Measurements from ENCODE around the gene RNF149.

GRCh38 chr2:100824466-100825122, 4.7 kb downstream of the NPAS2 start:
- PRO-cap, 4 experiments: no peak in any of the 4 experiments
- RAMPAGE, long total RNA, 2 experiments: no peak in any of the 2 experiments
- RRBS: no CpG with 5 or more reads among the region's 8 CpGs

- PRO-cap, 4 experiments: no peak in any of the 4 experiments
- RAMPAGE, long total RNA, 2 experiments: no peak in any of the 2 experiments
- RRBS: no CpG with 5 or more reads among the region's 7 CpGs
These were observed 41.3 kb downstream of the NPAS2 start for GRCh38 chr2:100861157-100861753.

- PRO-cap, 4 experiments: no peak in any of the 4 experiments
- RAMPAGE, long total RNA, 2 experiments: no peak in any of the 2 experiments
- RRBS: no CpG with 5 or more reads among the region's 7 CpGs
These were observed 68.2 kb downstream of the NPAS2 start for GRCh38 chr2:100887900-100888685.

- PRO-cap, 4 experiments: no peak in any of the 4 experiments
- RAMPAGE, long total RNA, 2 experiments: no peak in any of the 2 experiments
- RRBS: 94% methylated on average over 6 of the region's 11 CpGs
These were observed 48.4 kb upstream of the RPL31 start for GRCh38 chr2:100953566-100954132.

- PRO-cap, 4 experiments: no peak in any of the 4 experiments
- RAMPAGE, long total RNA, 2 experiments: no peak in any of the 2 experiments
- RRBS: no CpG with 5 or more reads among the region's 10 CpGs
These were observed 12.1 kb upstream of the RPL31 start for GRCh38 chr2:100989823-100990479.

DNA sequence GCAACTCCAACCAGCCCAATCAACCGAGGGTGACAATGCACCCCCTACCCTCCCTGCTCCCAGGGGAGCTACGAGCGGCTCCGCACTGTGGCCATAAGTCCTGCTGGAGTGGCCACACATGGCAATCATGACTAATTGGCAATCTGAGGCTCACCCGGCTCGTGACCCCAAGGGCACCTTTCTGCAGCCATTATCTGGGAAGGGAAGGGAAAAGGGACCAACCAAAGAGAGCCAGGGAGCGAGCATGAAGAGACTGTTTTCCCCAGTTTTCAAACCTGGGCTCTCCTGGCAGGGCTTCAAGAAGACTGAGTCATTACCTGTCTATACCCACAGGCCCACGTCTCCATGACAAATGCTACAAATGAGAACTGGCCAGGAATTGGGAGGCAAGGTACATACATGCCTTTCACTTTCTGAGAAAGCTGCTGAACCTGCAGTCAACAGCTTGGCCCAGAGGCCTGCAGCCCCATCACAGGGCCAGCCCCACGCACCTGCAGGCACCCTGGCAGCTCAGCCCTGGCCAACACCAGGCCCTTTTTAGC, 45.2 kb downstream of the RPL31 start:
- PRO-cap, 4 experiments: no peak in any of the 4 experiments
- RAMPAGE, long total RNA, 2 experiments: no peak in any of the 2 experiments
- RRBS: no CpG with 5 or more reads among the region's 9 CpGs

DNA sequence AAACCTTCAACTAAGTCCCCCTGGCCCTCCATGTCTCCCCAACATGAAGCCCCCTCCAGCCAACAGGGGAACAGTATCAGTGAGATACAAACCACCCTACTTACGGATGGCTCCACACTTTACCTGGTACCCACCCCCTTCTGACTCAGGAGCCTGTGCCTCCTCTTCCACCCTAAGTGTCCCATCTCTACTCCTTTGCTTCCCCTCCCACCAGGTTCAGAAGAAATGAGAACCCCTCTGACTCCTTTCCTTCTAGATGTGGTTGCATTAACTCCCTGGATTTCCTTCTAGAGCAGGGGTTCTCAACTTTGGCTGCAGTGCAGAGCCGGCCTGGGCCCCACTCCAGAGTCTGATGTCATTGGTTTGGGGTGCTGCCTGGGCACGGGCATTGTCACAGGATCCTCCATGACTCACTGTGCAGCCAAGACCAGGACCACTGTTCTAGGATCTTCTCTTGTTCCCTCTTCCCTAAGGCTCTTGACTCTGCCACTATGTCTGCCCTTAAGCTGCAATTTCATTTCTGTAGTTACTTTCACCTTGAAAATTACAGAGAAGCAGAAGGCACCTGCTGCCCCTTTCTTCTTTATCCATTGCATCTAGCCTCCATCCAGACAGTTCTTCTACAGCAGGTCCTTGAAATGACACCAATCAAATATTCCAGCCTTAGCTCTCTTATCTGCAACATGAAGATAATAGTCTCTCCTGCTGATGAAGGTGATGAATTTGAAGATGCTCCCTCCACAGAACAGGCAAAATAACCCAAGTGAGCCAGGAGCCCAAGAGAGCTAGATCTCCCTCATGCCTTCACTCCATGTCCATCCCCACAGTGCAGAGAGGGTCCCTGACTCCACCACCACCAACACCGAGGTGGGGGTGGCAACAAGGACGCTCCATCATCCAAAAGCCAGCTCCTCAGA, 31.7 kb downstream of the TBC1D8 start:
- PRO-cap, 4 experiments: no peak in any of the 4 experiments
- RAMPAGE, long total RNA, 2 experiments: no peak in any of the 2 experiments
- RRBS: no CpG with 5 or more reads among the region's 5 CpGs

- PRO-cap, 4 experiments: no peak in any of the 4 experiments
- RAMPAGE, long total RNA, 2 experiments: no peak in any of the 2 experiments
- RRBS: no CpG with 5 or more reads among the region's 11 CpGs
These were observed 47.1 kb upstream of the CNOT11 start for GRCh38 chr2:101205537-101206076.

DNA sequence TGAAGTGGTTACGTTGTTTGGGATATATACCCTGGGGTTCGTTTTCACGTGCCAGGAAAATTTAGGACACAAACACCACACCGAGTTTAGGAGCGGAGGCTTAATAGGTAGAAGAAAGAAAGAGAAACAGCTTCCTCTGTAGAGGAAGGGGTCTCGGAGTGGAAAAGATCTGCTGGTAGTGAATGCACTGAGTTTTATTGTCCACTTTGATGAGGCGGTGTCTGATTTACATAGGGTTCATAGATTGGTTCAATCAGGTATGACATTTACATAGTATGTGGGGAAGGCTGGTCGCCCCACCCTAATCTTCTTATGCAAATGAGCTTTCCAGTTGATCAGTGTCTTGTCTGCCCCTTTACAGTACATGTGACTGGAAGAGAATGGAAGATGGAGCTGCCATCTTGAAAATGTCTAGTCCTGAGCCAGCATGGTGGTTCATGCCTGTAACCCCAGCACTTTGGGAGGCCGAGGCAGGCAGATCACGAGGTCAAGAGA, 19.9 kb upstream of the CNOT11 start:
- PRO-cap, 4 experiments: no peak in any of the 4 experiments
- RAMPAGE, long total RNA, 2 experiments: no peak in any of the 2 experiments
- RRBS: no CpG with 5 or more reads among the region's 10 CpGs

DNA sequence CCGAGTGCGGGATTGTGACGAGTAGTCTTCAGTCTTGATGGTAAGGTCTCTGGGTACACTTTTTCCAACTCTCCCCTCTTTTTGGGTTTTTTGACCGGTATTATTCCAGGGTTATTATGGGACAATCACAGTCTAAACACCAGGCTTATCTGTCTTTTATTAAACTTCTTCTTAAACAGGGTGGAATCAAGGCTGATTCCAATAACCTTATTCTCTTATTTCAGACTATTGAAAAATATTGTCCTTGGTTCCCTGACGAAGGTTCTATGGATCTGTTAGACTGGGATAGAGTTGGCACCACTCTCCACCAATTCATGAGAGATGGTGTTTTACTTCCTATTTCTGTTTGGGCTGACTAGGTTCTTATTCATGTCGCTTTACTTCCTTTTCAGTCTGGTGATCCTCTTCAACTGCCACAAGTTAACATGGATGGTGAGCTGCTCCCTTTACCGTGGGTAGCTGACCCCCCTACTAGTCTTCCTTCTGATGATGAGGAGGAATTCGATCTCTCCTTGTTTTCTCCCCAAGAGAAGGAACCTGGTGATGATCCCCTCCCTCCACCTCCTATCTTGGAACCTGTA, 13.8 kb upstream of the CNOT11 start:
- PRO-cap, 4 experiments: peak in 1 of 4 experiments; most common plus-strand start position 418 of the sequence (in 1)
- RAMPAGE, long total RNA, 2 experiments: no peak in any of the 2 experiments
- RRBS: no CpG with 5 or more reads among the region's 8 CpGs

DNA sequence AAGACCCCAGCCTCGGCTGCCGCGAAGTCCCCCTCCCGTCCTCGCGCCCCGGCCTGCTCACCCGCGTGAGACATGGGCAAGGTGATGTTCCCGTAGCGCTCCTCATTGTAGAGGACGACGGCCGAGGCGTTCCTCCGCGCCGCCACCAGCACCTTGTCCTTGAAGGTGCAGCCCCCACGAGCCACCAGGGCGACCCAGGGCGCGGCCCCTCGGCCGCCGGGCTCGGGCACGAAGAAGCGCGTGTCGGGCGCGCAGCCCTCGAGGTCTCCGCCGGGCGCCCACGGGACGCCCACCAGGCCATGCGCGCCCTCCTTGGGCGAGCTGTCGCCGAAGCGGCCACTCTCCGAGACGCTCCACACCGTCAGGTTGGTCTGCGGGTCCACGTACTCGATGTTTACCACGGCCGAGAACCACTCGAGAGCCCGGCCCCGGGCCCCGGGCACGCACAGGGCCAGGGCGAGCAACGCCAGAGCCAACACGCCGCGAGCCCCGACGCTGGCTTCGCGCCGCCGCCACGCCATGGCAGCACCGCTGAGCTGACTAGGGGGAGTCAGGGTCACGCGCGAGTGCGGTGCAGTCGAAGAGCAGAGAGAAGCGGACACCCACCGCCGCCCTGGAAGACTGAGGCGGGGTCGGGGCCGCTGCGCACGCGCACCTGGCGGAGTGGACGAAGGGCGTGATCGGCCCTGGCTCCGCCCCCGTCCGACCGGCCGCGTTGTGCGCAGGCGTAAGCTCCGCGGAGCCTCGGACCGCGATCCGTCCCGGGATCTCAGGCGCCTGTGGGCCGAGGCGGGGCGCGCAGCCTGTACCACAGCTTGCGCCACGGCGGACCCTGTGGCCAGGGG, at the start of gene RNF149:
TSS of gene RNF149 (minus strand) at position 634 of the 845 bp plus-strand sequence.
- PRO-cap, 4 experiments: peak in 4 of 4 experiments; most common plus-strand start position 776 of the sequence (in 3); most common minus-strand start position 623 of the sequence (in 4)
- RAMPAGE, long total RNA, 2 experiments: no peak in any of the 2 experiments
- RRBS: 1% methylated on average over 27 of the region's 111 CpGs

GRCh38 chr2:101766720-101767566, 69.4 kb downstream of the MAP4K4 start:
- PRO-cap, 4 experiments: peak in 1 of 4 experiments; most common plus-strand start chr2:101767219 (in 1); most common minus-strand start chr2:101766947 (in 1)
- RAMPAGE, long total RNA, 2 experiments: no peak in any of the 2 experiments
- RRBS: no CpG with 5 or more reads among the region's 5 CpGs

- PRO-cap, 4 experiments: no peak in any of the 4 experiments
- RAMPAGE, long total RNA, 2 experiments: no peak in any of the 2 experiments
- RRBS: no CpG with 5 or more reads among the region's 6 CpGs
These were observed 127.6 kb downstream of the MAP4K4 start for GRCh38 chr2:101825056-101825572.

DNA sequence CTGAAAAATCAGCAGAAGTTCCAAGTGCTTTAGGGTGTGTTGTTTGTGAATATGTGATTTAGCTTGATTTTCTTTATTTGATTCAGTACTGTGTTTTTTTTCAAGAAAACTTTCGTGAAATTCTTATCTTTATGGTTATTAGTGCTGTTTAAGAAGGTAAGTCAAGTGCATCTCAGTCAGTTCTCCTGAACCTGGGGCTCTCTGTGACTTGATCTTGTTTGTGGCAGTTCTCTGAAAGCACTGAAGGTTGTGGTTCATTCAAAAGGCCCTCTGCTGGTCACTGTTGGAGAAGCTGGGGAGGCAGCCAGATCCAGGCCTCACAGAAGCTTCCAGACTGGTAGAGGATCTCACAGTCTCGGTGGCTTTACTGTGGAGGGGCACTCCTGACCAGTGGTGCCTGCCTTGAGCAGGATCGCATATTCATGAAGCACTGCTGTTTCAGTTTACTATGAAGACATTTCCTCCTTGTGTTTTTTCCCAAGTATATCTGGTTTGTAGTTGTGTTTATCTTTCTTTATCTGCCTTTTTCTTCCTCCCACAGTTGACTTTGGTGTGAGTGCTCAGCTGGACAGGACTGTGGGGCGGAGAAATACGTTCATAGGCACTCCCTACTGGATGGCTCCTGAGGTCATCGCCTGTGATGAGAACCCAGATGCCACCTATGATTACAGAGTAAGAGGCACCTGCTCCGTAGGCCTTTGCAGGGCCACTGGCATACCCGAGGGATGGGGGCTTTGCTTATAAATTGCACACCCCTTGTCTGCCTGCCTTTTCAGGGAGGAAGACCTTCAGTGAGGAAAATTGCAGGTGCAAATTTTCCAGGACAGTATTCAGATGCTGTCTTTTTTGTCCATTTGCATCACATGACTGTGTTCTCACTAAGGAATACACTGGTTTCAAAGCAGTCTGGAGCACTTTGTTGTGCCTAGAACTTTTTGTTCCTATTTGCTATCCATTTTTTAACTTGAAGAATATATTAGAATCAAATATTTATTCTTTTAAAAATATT, 134.0 kb downstream of the MAP4K4 start:
- PRO-cap, 4 experiments: peak in 1 of 4 experiments; most common plus-strand start position 350 of the sequence (in 1)
- RAMPAGE, long total RNA, 2 experiments: no peak in any of the 2 experiments
- RRBS: no CpG with 5 or more reads among the region's 8 CpGs

DNA sequence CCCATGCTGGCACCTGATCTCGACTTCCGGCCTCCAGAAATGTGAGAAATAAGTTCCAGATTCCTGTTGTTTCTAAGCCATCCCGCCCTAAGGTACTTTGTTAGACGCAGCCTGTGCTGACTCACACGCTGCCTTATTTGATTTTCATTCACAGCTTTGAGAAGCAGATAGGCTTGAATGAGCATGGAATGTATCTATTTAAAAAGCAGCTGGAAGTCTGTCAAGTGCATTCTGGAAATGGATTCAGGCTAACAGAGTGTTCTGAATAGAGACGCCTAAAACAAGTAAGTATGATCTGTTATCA, 8.3 kb upstream of the IL1R2 start:
- PRO-cap, 4 experiments: no peak in any of the 4 experiments
- RAMPAGE, long total RNA, 2 experiments: no peak in any of the 2 experiments
- RRBS: no CpG with 5 or more reads among the region's 6 CpGs

DNA sequence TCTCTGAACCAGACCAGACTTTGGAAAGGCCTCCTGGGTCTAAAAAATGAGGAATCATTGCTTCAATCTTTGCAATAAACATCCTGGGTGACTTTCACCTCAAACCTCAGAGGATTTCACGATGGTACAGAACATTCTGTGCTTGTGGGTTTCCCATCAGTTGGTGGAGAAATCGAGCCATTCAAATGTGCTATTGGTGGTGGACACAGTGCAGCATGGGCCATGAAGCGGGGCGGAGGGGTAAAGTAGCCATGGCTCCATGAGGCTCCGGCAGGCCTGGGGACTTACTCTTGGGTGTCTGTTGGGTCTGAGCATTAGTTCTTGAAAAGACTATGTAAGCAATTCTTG, 2.0 kb upstream of the IL1R2 start:
- PRO-cap, 4 experiments: no peak in any of the 4 experiments
- RAMPAGE, long total RNA, 2 experiments: no peak in any of the 2 experiments
- RRBS: no CpG with 5 or more reads among the region's 5 CpGs

GRCh38 chr2:101998628-101999780, 7.2 kb downstream of the IL1R2 start:
- PRO-cap, 4 experiments: peak in 1 of 4 experiments; most common plus-strand start chr2:101999713 (in 1)
- RAMPAGE, long total RNA, 2 experiments: no peak in any of the 2 experiments
- RRBS: no CpG with 5 or more reads among the region's 8 CpGs

DNA sequence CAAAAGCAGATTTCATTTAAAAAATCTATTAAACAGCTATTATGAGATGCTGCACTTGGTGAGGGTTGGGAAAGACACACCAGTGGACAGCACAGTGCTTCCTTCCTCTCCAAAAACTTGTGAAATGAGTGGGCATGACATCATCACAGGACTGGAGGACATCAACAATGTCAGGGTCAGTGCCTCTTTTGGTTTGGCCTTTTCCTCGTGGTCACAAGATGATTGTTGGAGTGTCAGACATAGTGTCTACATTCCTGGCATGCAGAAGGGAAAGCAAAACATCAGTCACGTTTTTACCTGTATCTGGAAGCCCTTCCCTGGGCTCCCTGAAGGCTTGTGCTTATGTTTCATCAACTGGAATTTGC, 49.6 kb downstream of the IL1R2 start:
- PRO-cap, 4 experiments: peak in 1 of 4 experiments; most common plus-strand start position 284 of the sequence (in 1); most common minus-strand start position 119 of the sequence (in 1)
- RAMPAGE, long total RNA, 2 experiments: no peak in any of the 2 experiments
- RRBS: no CpG with 5 or more reads among the region's 2 CpGs

DNA sequence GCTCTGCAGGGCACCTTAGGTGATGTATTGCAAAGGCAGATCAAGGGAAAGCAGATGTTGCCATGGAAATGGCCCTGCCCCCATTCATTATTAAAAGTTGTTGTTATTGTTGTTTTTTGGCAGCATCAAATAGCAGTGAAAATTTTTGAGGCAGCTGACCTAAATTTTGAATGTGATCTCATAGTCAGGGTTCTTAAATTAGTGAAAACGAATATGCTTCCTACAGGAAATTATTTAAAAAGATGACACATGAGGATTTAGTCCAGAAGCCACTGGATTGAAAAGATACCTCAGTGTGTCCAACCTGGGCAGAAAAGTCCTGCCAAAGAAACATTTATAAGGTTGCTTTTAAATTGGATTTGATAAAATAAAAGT, 57.5 kb downstream of the IL1R2 start:
- PRO-cap, 4 experiments: no peak in any of the 4 experiments
- RAMPAGE, long total RNA, 2 experiments: no peak in any of the 2 experiments
- RRBS: no CpG with 5 or more reads among the region's 1 CpG

GRCh38 chr2:102245600-102246191, 58.9 kb downstream of the IL1RL2 start:
- PRO-cap, 4 experiments: peak in 3 of 4 experiments; most common plus-strand start chr2:102245729 (in 1); most common minus-strand start chr2:102245899 (in 1)
- RAMPAGE, long total RNA, 2 experiments: no peak in any of the 2 experiments
- RRBS: no CpG with 5 or more reads among the region's 20 CpGs